Tongue (tissue), 2 donors: ENCODE results near the gene EXOC7.

DNA sequence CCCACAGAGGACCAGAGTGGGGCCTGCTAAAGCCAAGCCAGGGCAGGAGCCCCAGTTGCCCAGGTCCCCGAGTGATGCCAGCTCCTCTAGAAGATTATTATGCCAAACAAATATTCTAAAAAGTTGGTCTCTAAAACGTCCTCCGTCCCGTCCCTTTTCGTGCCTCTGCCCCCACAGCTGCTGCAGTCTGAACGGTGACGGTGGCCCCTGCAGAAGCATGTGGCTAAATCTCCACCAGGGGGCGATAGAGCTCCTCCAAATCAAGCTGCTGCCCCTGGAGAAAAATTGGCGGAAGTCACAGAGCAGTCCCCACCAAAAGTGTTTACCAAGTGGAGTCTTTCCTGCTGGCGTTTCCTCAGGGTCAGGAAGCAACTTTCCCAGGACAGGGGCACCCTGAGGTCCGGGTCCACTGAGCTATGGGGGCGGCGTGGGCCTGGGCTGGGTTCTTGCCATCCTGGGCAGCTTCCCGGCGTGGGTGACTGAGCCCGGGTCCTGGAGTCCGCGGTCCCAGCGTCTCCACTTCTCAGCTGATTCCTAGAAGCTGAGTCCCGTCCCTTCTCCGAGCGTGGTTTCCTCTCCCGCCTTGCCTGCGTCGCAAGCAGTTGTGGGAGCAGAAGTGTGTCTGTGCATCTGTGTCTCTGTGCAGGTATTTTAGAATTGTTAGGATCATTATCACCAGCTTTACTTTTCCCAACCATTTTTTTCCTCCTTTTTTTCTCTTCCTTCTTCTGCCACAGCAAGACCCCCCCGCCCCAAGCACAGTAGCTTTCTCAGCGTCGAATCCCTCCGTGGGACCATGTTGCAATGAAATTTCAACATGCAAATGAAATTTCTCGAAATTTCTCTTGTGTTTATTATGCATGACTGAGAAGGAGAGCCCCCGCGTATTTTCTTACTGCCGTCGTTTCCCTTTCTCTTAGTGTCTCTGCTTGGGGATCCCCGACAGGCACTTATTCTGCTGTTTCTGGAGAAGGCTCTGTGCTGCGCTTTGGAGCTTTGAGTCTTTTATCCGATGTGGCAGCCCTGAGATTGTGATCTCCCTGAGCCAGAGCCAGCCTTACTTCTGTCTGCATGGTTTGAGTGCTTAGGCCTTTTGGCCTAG is 4.6 kb downstream of the ARMC7 start:
- RAMPAGE, long total RNA: no peak

DNA sequence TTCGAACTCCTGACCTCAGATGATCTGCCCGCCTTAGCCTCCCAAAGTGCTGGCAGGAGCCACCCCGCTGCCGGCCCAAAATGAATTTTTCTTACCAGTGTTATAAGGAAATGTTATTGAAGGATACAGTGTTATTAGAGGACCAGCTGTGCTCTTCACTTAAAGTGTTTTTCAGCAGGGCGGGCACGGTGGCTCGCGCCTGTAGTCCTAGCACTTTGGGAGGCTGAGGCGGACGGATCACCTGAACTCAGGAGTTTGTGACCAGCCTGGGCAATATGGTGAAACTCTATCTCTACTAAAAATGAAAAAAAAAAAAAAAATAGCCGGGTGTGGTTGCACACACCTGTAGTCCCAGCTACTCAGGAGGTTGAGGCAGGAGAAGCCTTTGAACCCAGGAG is 2.5 kb downstream of the NUP85 start:
- RAMPAGE, long total RNA: no peak

GRCh38 chr17:75253328-75253790 is 8.0 kb downstream of the GGA3 start:
- RAMPAGE, long total RNA: no peak

GRCh38 chr17:75292826-75293136 is 3.5 kb upstream of the SLC25A19 start:
- RAMPAGE, long total RNA: no peak

DNA sequence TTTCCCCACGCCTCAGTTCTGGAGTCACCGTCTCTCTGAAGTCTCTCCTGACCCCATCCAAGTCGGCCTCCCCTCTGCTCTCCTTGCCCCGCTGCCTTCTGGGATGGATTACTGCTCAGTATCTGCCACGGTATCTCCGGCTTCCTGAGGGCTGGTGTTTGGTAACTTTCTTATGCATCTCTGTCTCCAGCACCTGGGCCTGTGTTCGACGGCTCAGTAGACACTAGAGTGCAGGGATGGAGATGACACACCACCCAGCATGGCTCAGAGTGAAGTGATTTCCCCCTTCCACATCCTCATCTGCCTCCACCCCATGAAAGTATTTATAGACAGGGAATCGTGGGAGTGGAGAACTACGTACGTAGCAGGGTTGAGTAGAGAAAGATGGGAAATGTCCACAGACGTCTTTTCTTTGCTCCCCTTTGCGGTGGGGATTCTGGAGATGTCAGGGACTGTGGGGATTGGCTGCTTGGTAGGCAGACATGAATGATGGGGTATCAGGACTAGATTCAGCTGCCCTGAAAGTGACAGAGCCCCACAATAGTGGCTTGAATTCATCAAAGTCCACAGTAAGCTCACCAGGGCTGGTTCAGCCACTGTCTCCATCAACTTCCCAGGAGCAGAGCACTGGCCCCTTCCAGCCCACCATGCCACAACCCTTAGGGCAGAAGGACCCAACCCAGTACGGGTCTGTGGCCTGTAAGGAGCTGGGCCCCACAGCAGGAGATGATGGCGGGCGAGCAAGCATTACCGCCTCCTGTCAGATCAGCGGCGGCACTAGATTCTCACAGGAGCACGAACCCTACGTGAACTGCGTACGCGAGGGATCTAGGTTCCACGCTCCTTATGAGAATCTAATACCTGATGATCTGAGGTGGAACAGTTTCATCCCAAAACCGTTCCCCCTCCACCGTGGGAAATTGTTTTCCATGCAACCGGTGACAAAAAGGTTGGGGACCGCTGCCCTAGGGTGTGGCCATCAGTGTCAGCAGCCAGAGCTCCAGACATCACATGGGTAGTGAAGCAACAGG is 12.0 kb upstream of the SLC25A19 start:
- RAMPAGE, long total RNA: no peak

DNA sequence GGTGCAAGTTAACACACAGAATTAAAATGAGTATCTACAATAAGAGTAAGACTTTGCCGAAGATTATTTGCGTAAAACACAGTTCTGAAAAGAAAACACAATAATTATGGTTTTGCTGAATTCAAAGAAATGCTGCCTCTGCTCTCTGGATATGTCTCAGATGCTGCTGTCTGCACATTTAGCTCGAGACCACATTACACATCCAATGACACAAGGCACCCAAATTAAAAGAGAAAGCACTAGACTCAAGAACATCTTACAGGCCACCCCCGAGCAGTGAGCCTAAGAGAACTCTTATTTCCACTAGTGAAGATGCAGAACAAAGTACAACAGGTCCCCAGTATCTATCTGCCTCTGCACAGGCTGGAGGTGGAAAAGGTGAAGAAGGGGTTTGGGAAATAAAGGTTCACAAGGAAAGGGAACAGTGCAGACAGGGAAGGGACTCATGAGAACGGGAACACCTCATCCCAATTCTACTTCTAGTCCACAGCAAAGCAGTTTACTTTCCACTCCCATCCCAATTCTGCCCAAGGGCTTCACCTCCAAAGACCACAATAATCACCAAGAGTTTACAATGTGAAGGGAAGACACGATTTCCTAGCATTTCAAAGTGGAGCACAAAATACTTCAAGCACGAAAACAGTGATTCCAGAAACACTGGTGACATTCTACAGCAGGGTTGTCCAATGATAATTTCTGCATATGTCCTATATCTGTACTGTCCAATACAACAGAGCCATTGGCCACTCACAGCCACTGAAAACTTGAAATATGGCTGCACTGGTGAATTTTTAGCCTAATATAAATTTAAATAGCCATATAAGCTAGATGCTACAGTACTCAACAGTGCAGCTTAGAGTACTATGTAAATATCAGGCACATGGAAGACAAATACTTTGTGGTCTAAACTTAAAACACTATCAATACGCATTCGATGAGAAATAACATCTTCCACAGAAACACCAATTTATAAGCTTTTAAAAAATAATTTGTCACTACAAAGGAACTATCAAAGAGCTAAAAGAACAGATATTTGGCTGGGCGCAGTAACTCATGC is 33.2 kb downstream of the GRB2 start:
- RAMPAGE, long total RNA: no peak

- RAMPAGE, long total RNA: no peak
Observed at GRCh38 chr17:75383071-75383539, 22.4 kb downstream of the GRB2 start.

DNA sequence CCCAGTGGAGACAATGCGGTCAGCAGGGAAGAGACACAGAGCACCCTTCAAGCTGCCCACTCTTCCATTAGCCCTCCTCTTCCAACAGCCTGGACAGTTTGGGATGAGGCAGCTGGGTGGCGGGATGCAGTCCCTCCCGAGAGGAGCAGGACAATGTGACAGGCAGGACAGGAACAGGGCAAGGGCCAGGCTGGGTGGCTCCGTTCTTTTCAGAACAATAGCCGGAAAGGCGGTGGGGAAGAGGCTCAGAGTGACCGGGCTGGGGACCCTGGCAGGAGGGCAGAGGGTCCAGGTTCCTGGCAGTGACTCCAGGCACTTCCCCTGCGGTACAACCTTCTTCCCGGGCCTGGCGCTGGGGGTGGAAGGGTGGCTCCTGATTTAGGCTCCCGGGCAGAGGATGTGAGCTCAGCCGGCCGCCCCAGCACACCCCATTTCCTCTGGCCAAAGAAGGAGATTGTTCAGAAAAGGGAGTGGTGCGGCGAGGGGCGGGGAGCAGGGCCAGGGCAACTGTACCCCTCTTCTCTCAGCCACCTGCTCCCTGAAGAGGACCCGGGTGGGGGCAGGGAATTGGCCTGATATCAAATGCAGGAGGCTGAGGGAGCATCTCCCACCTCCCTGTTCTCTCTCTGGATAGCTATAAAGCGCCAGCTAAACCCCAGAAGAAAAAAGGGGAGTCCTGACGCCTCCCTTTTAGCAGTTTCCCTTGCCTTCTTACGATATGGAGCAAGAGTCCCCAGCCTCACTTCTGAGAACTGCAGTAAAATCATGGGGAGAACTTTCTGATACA is 5.4 kb downstream of the CASKIN2 start:
- RAMPAGE, long total RNA: no peak

DNA sequence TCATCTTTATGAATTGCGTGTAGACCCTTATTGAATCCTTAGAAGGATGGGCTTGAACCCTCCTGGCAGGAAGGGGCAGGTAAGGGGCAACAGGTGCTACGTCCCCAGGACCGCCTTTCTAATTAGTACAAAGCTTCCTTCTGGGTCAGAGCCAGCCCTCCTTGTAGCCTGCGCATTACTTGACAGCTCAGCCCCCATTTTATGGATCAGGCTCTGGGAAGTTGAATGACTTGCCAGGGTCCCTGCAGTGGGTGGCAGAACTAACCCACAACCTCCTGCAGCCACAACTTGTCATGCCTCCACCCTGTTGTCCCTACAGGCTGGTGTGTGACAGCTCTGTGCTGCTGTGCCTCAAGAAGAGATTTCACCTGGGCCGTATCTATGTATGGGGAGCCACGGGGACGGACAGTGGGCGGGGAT is 2.7 kb downstream of the MYO15B start:
- RAMPAGE, long total RNA: no peak

GRCh38 chr17:75615246-75616086 is 17.8 kb upstream of the SMIM5 start:
- RAMPAGE, long total RNA: no peak

- RAMPAGE, long total RNA: no peak
Observed at GRCh38 chr17:75673645-75674032, 6.5 kb downstream of the SAP30BP start.

- RAMPAGE, long total RNA: no peak
Observed at GRCh38 chr17:75722731-75723063, 1.4 kb downstream of the ITGB4 start.

DNA sequence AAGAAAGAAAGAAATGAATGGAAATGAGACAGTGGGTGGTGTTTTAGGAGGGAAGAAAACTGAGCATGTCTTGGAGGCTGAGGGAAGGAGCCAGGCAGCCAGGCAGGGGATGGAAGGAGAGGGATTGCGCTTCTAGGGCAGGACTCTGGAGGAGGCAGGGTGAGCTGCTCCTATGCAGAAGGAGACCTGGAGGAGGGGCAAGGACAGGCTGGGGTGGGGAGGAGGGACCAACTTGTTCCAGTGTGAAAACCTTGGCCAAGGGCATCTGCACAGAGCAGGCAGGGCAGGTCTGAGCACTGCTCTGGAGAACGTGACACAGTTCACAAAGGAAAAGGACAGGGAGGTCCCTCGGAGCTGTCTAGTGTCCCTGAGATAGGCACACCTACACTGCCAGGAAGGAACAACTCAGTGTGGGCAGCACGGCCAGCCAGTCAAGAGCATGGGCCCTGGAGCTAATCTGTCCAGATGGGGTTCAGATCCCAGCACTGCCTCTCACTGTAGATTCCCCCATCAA is 5.5 kb downstream of the GALK1 start:
- RAMPAGE, long total RNA: no peak

- RAMPAGE, long total RNA: no peak
Observed at GRCh38 chr17:75773159-75773701, 6.3 kb downstream of the H3-3B start.

DNA sequence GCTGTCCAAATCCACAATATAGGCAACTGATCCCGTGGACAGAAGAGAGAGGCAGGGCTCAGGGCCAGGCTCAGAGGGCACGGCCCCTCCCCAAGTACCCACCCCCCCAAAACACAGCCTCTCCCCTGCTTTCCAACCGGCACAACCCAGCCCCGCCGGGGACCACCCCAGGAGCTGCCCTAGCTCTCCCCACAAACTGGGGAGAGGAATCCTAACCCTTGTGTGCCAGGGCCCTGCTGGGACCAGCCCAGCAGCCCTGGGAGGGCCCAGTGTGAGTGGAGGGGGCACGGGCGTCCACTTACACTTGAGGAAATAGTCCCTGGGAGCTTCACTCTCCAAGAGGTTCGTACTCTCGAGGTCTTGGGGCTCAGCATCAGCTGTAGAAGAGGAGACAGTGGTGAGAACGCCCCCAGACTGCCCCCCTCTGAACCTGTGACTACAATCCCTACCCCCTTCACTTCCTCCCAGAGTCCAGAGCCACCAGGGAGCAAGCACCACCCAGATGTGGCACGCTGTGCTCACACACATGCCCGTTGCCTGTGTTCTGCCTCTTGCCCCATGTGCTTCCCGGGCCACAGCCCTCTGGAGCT is 3.2 kb downstream of the TRIM47 start:
- RAMPAGE, long total RNA: no peak

DNA sequence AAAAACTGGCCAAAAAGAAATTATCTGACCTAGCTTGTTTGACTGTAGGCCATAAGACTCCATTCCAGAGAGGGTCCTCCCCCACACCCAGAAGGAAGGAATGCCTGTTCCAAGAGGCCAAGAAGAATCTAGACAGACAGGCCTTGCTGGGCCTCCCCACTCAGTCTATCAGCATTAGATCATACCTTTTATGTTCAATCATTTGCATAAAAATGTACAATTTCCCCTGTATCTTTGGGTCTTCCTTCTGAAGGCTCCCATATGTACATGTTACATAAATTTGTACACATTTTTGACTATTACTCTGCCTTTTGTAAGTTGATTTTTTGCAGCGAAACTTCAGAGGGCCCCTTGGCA is 3.0 kb downstream of the TEN1 start:
- RAMPAGE, long total RNA: no peak

GRCh38 chr17:76056572-76057838 is 15.3 kb downstream of the SRP68 start:
- RAMPAGE, long total RNA: no peak

GRCh38 chr17:76102811-76103583 is 590 bp downstream of the EXOC7 start:
- RAMPAGE, long total RNA: no peak

DNA sequence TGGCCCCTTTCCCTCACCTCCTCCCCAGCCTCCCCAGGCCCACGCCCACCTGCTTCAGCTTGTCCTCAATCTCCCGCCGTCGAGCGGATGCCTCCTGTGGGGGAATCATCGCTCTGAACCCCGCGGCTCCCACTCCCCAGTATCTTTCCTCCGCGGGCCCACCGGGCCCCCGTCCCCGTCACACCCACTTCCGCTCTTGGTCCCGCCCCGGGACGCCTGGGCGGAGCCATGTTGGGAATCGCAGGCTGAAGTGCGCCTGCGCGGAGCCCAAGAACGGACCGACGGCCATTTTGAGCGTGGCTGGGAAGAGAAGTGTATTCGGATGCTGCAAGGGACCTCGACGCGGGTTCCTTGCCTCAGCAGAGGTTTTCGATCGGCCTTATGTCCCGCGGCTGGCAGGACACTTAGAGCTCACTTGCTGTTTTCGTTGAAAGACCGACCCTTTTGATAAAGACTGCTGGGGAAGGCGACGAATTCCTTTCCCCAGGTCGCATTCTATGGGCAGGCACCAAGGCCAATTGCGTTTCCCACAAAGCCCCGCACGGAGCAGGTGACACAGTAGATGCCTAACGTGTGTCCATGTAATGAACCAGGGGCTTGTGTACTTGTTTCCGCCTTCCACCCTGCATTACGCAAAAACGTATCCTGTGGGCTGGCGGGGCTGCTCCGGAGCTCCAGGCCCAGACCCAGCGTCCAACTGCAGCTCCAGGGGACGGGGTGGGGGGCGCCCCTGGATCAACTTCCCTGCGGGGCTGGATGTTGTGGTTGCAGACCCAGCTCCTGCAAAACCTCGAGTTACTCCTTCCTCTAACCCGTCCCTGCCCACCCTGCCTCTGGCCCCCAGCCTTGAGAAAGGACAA is at the start of gene EXOC7:
Gene EXOC7 (minus strand): TSS at position 204 of the 860 bp plus-strand sequence.
- RAMPAGE, long total RNA: no peak

GRCh38 chr17:76131979-76133085 is 8.7 kb downstream of the FOXJ1 start:
- RAMPAGE, long total RNA: no peak